ENCODE results near the gene BAMBI.

DNA sequence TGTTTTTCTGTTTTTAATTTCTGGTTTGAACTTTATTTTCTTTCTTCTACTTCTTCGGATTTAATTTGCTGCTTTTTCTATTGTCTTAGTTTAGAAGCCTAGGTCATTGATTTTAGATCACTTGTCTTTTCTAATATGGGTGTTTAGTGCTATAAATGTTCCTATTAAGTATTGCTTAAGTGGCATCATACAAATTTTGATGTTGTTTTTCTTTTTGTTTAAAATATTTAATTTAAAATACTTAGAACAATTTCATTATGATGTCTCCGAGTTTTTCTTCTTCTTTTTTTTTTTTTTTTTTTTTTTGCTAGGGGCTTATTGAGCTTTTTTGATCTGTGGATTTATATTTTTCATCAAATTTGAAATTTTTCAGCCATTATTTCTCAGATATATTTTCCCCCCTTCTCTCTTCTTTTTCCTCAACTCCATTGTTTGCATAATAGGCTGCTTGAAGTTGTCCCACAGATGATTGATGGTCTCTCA, 18.9 kb downstream of the RAB18 start:
- PRO-cap: no peak

- PRO-cap: unidirectional peak, plus-strand start at chr10:27726041
These were observed 19.8 kb downstream of the MKX start for GRCh38 chr10:27725751-27726281.

DNA sequence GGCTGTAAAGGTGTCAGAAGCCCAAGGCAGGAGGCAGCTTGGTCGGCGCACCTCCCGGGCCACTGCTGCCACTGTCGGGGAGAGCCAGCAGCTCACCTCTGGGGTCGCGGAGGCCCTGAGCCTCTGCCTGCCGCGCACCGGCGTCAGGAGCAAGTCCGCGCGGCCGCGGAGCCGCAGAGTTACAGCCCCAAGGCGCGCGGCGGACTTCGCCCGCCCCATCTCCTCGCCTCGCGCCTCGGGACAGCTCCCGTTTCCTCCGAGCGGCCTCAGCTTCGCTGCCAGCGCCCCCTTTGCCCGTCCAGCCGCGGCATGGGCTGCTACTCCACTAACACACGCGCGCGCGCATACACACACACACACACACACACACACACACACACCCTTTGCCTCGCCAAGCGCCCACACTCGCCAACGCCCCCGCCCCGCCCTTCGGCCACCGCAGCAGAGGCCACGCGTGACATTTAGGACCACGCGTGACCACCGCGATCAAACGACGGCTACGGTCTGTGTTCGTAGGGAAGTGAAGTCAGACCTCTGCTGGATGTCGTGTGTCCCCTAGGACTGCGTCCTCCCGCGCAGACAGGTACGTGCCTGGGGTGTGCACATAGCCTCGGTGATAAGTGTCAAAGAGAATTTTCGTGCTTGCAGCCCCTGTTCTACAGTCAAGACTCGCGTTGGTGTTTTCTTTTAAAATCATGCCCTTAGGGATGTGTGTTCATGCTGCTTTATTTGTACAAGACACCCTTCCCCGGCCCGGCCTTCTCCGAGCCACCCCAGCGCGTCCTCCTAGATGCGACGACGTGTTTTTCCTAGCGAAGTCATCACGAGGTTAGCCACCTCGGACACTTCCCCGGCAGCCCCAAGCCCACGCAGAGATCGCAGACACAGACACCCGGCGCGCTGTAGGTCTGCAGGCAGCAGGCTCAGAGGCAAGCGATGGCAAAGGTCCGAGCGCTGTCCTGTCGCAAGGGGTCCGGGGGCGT, 962 bp downstream of the MKX start:
- PRO-cap: unidirectional peak, minus-strand start at position 156 of the sequence; unidirectional peak, minus-strand start at position 292 of the sequence

GRCh38 chr10:28202742-28203214, 100.1 kb downstream of the MPP7 start:
- PRO-cap: no peak

GRCh38 chr10:28291763-28292187, 11.1 kb downstream of the MPP7 start:
- PRO-cap: no peak

DNA sequence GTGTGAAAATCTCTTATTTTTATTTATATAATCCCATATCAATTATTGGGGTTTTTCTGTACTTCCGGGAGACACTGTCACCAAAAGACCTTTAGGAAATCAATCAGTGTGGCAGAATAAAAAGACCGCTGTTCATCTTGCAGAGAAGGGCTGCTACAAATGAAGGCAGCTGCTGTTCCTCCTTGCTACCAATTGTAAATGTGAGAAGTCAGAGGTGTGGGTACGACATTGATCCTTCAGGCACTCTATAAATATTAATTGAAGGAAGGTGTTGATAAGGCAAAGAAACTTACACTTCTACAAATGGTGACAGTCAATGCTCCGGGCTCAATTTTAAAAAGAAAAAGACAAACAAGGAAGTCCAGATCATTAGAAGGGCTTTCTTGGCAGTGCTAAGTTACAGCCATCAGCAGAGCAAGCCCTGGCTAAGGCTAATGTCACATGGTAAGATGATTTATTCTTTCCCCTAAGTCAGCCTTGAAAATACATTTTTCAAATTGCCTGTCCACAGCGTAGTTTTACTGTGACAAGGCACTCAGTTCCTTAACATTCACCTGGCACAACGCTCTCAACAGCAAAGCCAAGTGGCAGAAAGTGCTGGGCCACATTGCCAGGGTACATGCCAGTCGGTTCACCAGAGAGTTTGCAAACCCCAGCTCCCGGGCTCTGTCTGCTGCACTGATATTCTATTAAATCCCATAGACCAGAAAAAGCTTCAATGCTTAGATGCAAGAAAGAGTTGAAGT, 23.5 kb upstream of the MPP7 start:
- PRO-cap: no peak

DNA sequence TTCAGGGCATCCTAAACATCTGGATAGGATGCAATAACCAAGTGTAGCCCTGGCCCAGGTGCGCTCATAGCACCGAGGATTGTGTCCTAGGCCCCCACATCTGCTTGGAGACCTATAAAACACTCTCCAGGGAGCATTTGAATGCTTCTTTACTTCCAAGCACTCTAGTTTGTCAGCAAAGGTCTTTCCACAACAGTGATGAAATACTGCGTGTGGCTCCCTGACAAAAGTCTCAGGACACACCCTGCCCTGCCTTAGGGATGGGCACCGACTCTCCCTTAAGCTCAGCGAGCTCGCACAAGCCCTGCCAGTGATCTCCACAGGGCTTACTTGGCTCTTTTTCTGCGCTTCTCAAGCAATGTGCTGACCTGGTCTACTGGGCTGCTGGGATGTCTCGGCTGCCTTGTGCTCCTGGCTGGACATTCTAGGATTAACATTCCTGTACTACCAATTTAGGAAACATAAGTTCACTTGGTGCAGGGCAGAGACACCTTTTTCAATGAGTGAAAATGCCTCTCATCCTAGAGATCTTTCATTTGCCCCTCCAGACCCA, 84.3 kb upstream of the MPP7 start:
- PRO-cap: no peak

DNA sequence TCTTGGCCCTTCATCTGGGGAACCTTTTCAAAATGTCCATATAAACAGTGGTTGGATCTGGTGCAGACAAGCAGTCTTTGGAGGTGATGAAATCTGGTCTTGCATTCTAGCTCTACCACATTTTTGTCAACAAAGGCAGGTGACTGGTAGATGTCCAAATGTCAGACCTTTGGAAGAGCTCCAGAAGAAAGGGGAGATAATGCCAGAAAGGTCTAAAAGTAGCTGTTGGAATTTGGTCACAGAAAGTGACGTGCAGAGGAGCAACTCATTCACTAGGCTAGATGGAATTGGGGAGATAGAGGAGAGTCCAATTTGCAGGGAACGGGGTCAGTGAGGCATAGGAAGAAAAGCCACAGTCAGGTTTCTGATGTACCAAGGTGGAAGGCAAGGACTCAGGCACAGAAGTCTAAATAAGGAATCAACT, 36.4 kb upstream of the WAC start:
- PRO-cap: no peak

DNA sequence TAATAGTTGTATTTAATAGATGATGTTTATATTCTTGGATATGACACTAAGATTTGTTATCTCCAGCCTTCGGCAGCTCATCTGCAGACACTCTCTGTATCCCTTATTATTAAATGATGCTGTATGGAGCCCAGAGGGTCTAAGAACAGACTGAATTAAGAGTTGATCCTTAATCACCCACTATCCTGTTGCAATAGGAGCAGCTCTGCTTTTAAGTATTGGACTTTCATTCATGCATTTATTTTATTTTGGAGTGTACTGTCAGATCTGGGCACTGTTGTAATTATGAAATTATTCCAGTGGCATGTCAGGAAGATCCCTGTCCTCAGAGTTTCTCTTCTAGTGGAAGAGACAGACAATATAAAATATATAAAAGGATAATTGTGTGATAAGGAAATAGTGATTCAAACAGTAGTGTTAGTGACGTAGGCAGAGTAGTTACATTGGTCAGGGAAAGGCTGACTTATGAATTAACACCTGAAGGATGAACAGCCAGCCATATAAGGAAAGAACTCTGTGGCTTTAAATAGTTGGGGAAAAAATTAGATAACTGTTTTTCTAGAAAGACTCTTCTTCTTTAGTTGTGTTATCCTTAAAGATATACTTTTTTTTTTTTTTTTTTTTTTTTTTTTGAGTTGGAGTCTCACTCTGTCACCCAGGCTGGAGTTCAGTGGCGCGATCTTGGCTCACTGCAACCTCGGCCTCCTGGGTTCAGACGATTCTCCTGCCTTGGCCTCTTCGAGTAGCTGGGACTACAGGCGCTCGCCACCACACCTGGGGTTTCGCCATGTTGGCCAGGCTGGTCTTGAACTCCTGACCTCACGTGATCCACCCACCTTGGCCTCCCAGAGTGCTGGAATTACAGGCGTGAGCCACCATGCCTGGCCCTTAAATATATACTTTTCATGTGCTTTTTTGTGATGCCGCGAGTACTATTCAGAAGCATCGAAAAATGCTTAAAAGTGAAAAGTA, 37.7 kb downstream of the WAC start:
- PRO-cap: no peak

DNA sequence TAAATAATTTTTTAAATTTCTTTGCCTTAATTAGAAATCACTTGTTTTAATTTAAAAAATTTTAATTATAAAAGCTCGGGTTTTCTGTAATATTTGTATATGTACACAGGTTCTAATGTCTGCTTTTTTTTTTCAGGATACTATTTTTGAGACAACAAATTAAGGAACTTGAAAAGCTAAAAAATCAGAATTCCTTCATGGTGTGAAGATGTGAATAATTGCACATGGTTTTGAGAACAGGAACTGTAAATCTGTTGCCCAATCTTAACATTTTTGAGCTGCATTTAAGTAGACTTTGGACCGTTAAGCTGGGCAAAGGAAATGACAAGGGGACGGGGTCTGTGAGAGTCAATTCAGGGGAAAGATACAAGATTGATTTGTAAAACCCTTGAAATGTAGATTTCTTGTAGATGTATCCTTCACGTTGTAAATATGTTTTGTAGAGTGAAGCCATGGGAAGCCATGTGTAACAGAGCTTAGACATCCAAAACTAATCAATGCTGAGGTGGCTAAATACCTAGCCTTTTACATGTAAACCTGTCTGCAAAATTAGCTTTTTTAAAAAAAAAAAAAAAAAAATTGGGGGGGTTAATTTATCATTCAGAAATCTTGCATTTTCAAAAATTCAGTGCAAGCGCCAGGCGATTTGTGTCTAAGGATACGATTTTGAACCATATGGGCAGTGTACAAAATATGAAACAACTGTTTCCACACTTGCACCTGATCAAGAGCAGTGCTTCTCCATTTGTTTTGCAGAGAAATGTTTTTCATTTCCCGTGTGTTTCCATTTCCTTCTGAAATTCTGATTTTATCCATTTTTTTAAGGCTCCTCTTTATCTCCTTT, 57.7 kb upstream of the BAMBI start:
- PRO-cap: no peak

DNA sequence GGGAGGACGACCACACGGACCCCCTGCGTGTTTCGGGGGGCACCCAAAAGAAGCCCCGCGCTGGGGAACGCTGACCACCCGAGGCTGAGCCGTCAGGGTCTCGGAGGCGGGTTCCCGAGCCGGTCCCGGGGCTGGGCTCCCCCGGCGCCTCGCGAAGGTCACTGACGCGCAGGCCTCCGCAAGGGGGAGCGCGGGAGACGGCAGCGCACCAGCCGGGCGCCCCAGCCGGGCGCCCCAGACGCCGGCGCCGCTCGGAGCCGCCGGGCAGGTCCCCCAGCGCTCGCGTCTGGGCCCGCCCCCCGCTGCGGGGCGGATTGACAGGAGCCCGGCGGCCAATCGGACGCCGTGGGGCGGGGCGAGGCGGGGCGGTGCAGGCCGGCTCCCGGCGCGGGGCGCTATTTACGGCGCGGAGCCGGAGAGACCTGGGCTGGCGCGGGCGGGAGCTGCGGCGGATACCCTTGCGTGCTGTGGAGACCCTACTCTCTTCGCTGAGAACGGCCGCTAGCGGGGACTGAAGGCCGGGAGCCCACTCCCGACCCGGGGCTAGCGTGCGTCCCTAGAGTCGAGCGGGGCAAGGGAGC, at the start of gene BAMBI:
BAMBI (plus strand) TSS at position 425 of the 581 bp plus-strand sequence.
- PRO-cap: bidirectional peak, plus-strand start at position 427 of the sequence, minus-strand start at position 288 of the sequence

DNA sequence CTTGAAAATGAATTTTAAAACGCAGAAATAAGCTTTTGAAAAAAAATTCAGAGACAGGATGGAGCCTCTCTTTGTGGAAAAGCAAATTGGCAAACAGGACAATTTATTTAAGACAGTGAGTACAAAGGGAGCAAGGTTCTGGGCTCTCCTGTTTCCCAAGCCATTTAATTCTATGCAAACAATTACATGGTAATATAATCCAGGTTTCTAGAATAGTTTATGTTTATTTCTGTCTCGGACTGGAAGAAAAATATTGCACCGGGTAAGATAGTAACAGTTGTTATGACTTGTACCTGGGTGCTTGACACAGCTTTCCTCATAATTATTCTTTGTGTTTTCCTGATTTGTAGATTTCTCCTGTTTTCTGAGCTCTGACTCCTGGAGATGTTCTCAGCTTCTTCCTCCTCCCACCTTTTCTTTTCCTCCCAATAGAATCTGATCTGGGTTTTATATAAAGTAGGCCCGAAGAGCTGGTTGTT, 263.2 kb downstream of the BAMBI start:
- PRO-cap: no peak

- PRO-cap: no peak
These were observed 183.3 kb upstream of the LYZL1 start for GRCh38 chr10:29105518-29106031.

- PRO-cap: no peak
These were observed 137.6 kb downstream of the LYZL1 start for GRCh38 chr10:29426398-29427033.

DNA sequence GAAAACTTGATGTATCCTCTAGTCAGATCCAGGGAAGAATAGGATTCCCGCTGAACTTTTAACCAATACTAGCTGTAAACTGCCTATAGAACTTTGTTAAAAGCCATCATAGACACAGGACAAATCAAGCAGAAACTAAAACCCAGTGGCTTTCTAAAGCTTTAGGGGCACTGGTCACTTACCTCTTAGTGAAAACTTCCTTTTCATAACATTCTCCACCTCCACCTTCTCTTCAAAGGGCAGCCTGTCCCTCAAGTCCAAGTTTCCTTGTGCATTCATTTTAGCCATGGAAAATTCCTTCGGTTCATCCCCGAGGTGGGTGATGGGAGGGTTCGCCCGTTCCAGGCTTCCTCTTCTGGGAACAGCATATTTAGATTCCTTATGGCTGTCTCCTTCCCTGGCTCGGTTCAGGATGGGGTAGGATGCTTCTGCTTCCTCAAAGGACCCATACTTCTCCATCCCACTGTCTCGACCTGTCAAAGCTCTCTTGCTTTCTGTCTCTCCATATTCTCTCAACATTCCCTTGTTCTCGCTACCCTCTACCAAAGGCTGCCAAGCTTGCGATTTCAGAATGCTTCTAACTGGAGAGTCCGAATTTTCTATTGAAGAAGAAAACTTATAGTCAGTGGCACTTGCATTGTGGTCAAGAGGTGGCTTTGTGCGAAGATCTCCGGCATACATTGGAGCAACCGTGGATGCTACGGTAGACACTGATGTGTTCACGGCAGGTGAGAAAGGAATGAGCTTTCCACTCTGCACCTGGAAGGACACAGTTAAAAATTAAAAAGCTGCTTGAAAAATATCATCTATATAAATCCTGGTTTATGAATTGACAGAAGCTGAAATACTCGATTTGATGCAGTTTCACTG, 111.3 kb downstream of the SVIL start:
- PRO-cap: no peak

- PRO-cap: no peak
These were observed 47.7 kb downstream of the SVIL start for GRCh38 chr10:29586919-29587669.

- PRO-cap: no peak
These were observed 24.1 kb downstream of the SVIL start for GRCh38 chr10:29610592-29611247.

DNA sequence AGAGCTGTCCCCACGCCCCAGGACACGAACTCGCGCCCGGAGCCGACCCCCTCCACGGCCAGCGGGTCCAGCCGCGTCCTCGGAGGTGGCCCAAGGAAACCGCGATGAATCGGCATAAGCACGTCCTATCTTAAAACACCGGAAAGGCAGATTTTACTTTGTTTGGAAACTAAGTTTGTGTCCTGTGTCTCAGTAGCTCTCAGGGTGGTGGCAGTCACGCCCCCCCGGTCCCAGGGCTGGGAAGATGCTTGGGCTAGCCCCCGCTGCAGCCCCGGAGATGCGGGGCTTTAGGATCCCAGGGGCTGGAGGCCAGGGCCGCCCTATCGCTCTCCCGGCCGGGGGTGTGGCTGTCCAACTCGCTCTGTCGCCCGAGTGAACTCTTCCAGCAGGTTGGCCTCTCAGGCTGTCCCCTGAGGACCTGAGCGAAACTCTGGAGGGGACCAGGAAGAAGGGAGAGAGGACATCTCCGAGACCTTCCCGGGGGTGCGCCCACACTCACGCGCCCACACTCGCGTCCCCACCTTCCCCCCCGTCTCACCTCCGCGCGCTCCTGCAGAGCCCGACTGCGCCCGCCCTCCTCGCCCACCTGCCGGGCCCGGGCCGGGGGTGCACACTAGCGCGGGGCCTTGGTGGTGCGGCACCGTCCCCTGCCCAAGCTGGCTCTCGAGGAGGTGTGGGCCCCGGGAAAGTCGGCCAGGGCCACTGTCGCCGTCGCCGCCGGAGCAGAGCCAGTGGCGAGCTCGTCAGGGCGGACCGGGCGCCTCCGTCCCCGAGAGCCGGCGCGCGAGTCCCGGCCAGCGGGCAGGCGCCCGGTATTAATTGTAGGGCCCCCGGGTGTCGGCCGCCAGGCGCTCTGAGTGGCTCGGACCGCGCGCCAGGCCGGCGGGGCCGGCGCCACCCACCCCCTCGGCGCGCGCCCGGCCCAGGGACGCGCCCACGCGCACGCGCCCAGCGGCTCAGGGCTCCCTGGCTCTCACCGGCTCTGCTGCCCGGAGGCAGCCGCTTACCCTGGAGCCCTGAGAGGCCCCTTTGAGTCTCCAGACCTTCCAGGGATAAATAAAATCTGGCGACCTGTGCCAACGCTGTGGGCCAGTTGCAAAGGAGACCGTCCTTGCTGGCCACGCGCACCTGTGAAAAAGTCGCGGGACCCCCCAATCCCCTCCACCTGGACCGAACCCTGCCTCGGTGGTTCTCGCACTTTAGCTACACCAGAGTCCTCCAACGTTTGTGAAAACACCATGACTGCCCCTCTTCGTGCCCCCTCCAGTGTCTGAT, 101.8 kb upstream of the SVIL start:
- PRO-cap: bidirectional peak, plus-strand start at position 962 of the sequence, minus-strand start at position 855 of the sequence

DNA sequence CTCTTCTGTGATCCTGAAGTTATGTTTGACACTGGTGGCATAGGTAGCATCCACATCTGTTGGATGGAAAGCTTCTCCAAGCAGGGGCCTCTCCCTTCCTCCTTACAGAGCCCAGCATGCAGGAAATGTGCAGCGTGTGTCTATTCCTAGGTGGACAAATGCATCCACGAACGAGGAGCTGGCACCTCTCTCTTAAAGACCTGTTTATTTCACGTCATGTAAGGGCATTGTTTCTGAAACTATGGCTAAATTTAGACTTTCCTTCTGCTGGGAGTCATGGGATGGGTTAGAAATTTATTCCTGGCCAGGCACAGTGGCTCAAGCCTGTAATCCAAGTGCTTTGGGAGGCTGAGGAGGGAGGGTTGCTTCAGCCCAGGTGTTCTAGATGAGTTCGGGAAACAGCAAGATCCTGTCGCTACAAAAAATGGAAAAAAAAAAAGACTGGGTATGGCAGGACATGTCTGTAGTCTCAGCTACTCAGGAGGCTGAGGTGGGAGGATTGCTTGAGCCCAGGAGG, 208.4 kb upstream of the SVIL start:
- PRO-cap: no peak

DNA sequence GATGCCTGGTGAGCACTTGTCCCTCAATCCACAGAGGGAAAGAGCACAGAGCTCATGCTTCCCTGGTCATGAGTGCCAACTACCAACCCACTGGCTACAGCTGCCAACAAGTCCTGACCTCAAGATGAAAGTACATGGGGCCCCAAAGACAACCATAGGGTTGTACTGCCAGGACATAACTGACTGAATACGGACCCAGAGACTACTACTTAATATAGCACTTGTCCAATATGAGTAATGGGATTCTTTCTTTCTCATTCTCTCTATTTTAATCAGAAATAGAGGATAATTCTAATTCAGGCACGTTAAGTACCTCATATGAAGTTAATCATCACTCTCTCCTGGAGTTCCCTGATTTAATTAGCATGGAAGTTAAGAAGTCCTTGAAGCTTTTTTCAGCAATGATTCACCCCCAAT, 83.2 kb downstream of the JCAD start:
- PRO-cap: no peak

All from pulmonary artery (tissue), 1 donor.